ENCODE measurements around a stretch of chr12.

GRCh38 chr12:109143763-109143962 lies 27.3 kb downstream of the ACACB start:
- PRO-cap, result no peak

DNA sequence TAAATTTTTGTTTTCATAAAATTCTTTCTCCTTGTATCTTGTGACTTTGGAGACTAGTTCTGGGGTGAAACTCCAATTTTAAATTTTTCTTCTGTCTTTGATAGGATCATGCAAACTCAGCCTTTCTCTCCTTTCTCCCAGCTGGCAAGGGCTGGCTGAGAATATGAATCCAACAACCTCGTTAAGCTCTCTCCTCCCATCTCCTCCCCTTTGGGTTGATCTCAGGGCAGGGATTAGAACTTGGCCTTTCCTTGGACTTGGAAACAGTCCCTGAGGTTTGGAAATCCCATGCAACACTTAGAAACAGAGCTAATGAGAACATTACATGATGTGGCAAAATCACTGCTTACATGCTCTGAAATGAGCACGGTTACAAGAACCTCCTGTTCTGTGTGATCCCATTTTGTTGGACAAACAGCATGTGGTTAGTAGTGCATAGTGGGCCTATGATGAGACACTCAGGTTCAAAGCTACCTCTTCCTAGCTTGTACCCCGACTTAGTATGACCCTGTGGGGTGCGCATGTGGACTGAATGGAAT lies 31.6 kb downstream of the ACACB start:
- PRO-cap, result no peak

DNA sequence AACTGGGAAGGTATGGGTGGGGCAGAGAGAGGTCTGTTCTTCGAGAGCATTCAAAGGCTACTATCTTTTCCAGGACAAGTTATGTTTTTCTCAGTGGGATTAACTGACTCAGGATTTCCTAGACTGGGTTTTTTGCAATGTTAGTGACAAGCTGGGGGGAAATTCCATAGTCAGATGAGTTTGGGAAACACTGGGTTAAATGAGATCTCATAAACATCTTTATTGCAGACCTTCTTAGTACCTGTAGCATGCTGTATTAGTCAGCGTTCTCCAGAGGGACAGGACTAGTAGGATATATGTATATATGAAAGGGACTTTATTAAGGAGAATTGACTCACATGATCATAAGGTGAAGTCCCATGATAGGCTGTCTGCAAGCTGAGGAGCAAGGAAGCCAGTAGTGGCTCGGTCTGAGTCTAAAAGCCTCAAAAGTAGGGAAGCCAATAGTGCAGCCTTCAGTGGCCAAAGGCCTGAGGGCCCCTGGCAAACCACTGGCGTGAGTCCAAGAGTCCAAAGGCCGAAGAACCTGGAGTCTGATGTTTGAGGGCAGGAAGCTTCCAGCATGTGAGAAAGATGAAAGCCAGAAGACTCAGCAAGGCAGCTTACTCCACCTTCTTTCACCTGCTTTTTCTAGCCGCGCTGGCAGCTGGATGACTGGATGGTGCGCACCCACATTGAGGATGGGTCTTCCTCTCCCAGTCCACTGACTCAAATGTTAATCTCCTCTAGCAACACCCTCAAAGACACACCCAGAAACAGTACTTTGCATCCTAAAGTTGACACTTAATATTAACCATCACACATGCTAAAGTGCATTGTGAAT lies 60.9 kb downstream of the FOXN4 start:
- PRO-cap, result no peak

DNA sequence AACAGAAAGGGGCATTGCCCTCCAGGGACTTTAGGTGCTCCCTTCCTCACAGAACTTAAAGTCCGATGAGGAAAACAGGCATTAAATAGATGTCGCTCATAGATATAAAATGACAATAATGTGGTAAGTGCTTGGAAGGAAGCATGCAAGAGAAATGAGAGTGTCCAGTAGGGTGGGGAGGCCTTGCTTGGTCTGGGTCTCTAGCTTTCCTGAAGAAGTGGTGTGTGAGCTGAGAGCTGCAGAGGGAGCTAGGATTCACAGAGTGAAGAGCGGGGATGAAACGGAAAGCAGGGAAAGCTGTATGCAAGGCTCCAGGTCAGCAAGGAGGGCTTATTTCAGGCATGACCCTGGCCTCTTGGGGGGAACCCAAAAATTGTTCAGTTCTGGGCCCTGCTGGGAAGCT lies 11.7 kb downstream of the UBE3B start:
- PRO-cap, result no peak

DNA sequence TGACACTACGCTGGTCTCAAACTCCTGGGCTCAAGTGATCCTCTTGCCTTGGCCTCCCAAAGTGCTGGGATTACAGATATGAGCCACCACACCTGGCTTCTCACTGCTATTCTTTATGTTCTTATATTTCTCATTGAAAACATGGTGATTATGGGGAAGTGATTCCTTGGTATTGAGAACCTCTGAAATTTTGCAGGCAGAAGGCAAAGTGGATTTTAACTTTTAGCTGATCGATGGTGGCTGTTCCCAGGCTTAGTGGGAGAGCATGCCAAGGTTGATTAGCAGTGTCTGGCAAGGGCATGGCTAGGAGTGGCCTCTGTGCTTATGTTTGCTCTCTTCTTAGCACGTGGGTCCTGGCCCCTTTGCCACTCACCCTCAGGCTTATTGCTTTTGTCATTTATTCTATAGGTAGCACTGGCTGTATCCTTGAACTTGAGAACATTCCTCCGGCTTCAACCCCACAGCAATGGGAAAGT lies 2.0 kb downstream of the MVK start:
- PRO-cap, result no peak

DNA sequence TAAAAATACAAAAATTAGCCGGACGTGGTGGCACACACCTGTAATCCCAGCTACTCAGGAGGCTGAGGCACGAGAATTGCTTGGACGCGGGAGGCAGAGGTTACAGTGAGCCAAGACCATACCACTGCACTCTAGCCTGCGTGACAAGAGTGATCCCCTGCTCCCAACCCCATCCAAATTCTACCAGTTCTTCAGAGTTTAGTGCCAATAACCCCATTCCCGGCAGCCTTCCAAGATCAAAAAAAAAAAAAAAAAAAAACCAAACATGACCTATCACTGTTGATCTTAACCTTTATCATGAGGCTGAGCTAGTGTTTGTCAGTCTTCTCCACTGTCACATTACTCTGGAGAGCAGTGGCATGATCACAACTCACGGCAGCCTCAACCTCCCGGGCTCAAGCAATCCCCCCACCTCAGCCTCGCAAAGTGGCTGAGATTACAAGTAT lies 31.7 kb upstream of the FAM222A start:
- PRO-cap, result no peak

DNA sequence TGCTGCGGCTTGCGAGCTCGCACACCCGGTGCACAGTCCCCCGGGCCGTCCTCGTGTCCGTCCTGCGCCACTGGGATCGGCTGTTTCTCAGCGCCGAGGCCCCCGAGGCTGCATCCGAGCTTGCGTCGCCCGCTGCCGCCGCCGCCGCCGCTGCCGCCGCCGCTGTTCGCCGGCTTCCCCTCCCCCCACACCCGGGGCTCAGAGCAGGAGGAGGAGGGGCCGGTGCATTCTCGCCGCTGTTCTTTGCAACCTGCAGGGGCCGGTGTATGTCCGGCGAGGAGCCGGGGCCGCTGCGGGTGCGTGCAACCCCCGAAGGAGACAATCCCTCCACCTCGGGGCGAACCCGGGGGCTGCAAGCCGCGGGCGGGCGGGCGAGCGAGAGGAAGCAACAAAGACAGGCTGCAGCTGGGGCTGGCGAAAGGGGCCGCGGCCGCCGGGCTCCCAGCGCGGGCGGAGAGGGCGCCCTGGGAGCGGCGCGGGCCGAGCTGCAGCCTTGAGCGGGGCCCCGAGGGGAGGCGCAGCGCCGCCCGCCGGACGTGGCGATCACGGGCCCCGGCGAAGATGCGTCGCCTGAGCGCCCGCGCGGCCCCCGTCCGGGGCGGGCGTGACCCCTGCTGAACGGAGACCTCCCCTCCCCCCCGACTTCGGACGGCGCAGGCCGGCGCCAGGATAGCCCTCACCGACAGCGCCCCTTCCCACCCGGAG lies 595 bp downstream of the FAM222A start:
- PRO-cap, result no peak

DNA sequence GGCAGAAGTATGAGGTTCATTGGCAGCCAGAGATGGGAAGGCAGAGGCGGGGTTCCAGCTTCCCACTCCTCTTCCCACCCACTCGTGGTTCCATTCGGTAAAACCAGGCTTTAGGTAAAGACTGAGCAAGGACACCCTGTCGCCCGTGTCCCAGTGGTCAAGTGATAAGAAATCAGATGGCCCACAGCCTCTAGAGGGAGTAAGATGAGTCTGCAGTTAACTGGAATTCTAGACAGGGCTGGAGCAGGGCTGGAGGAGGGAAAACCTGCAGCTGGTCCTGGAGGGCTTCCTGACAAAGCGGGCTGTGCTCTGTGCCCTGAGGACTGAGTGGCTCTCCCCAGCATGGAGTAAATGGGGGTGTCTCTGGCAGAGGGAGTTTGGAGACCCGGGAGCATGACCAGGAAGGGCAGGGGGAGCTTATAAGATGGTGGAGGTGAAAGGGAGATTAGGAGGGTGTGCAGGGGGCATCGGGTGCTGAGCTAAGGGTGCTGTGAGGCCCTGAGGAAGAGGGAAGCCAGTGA lies 5.8 kb downstream of the FAM222A start:
- PRO-cap, result no peak

- PRO-cap, result no peak
Measured at GRCh38 chr12:109754024-109754272, 40.3 kb downstream of the FAM222A start.

GRCh38 chr12:109783792-109784334 lies 49.3 kb downstream of the TRPV4 start:
- PRO-cap, result no peak

DNA sequence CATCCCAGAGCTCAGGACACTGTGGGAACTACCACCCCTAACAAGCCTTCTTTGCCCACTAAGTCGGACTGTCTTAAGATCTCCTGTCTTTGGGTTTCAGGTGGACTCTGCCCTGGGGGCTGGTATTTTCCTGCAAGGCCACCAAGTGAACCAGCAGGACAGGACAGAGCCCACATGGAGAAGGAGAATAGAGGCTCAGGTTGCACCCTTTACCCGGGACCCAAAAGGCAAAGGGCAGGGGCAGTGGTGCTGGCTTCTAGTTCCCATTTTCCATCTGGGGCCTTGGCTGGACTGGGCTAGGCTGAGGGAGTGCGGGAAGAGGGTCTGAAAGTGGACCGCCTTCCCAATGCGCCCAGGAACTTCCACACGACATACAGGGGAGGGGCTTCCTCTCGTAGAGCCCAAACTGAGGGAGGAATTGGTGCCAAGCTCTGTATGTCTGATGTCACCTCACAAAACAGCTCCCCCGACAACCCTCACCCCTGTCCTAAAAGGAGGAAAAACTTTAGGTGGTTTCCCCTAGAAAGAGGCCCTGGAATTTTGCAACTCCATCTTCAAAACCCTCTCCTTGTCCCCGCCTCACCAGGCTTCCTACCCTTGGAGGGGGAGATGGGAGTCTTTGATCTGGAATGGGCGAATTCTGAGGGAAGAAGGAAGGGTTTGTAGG lies 1.1 kb downstream of the GLTP start:
- PRO-cap, result no peak

DNA sequence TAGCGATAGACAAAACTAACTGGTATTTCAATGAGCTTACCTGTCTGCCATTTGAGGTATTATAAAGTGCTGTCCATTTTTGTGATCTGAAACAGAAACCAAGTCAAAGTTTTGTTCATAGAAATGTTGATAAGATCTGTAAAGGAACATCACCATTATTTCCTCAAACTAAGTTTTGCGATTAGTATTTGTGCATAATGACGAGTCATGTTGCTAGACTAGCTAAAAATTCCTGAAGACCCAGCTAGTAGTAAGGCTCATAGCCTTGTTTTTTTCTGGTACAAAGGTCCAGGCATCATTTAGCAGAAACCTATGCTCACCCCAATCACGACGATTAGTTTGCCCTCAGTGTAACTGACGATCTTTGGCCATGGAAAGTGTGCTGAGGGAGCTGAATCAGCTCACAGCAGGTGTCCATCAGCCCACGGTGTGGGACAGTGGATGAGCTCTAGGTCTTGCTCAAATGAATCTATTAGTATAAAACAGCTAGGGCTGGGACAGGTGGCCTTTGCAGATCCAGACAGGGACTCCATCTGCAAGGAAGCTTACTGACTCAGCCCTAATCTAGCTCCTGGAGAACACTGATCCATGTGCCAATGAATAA lies 28.6 kb downstream of the GIT2 start:
- PRO-cap, result no peak

- PRO-cap, result no peak
Measured at GRCh38 chr12:110007959-110008427, 8.8 kb downstream of the ANKRD13A start.

DNA sequence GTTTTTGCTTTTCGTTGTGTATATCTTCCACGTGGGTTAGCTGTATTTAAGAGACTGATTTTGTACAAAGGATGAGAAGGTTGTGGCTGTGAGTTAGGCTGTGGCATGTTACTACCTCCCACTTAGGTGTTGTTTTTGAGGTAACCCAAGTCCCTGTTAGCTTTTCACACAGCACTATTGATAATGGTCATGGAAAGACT lies 12.5 kb downstream of the C12orf76 start:
- PRO-cap, result no peak

- PRO-cap, result no peak
Measured at GRCh38 chr12:110079333-110080206, 31.2 kb upstream of the C12orf76 start.

DNA sequence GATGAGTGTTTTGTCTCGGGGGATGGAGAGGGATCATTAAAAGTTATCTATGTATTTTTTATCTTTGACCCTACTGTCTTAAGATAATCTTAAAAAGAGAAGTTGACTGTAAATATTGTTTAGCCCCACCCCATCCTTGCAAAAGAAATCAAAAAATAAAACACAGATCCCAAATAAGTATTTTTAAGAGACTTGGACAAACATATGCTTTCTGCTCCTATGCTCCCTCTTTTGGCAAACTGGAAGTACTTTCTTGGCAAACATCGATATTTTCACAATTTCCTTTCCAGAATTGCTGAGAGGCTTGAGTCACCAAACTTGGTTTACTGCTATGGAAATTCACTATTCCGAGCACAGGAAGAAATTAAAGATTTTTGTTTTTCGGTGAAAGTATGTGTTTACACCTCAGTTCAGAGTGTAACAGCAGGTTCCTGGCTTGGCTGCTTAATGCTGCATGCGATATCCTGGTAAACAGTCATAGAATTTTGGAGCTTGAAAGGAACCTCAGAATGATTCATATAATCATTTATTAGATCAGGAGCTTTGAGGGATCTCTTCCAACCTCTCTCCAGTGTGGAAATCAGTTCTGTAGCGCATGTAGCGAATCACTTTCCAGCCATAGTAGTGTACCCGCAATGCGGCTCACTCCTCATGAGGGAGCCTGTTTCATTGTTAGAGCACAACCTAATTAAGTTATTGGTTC lies 56.7 kb upstream of the ATP2A2 start:
- PRO-cap, result no peak

DNA sequence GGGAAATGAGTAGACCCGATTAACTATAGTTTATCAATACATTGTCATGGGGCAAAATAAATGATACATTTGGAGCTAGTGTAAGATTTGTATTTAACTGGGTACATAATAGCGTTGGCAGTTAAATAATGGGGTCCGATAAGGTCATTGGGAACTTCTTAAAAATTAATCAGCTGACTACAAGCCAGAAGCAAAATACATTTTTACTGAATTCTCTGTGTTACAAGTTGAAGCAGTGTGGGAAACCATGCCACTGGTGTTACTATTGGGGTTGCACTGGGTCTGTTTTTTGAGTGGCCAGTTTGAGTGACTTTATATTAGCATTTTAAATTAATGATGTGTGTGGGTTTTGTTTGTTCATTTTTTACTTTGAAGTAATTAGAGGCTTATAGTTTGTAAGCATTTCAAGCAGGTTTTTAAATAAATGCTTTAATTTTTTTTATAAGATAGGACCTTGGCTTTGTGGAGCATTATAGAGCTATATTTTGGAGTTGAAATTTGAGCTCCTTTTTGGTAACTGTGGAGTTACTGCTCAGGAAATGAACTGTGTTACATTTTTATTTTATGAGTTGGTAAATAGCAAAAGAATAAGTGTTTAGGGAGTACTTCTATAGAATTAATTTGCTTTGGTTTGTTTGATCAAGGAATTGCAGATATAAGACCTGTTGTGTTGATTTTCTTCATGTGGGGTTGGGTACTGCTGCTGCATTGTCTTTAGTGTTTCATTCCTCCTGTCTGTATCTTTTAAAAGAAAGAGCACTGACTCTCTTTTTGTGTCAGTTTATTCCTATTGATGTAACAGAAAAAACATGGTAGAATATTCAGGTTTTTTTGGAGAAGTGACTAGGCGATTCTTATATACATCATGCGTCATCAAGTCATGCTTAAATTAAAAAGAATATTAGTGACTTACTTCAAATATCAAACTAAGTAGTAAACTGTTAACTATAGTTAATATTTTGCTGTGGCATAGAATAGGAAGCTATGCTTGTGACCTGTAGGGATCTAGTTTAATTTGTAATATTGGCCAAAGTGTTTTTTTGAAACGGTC lies 3.5 kb downstream of the ATP2A2 start:
- PRO-cap, result no peak

DNA sequence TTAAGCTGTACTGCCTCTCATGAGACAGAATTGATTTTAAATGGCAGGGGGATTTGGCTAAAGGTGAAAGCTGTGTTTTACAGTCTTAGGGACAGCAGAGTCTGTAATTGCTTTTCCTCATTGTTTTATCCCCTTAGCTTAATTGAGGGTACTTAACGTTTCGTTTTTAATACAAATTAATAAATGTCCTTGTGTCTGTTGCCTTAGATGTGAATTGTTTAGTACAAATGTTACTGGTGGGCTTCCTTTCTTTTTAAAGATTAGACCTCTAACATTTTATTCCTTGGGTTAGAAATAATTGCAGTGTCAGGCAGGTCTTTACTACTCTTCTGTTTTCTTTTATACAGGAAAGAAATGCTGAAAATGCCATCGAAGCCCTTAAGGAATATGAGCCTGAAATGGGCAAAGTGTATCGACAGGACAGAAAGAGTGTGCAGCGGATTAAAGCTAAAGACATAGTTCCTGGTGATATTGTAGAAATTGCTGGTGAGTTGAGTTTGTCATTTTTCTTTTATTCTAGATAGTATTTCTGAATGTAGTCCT lies 15.3 kb downstream of the ATP2A2 start:
- PRO-cap, result no peak

GRCh38 chr12:110316399-110316829 lies 35.4 kb downstream of the ATP2A2 start:
- PRO-cap, result no peak

GRCh38 chr12:110325964-110326727 lies 45.1 kb downstream of the ATP2A2 start:
- PRO-cap, result no peak

All from sternocleidomastoid (tissue), 1 donor.